Right cardiac atrium (tissue), 1 donor: ENCODE measurements around a stretch of chr15.

- PRO-cap, result no peak
Measured at GRCh38 chr15:101488318-101489000, 1.0 kb downstream of the PCSK6 start.

DNA sequence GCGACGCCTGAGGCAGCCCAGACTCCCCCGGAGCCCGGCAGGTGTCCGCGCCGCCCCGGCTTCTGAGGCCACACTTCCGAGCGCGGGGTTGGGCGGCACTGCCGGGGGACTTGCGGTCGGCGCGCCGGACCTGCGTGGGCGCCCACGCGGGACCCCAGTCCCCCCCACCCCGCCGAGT lies 617 bp downstream of the PCSK6 start:
- PRO-cap, result unidirectional peak, minus-strand start at position 60 of the sequence

DNA sequence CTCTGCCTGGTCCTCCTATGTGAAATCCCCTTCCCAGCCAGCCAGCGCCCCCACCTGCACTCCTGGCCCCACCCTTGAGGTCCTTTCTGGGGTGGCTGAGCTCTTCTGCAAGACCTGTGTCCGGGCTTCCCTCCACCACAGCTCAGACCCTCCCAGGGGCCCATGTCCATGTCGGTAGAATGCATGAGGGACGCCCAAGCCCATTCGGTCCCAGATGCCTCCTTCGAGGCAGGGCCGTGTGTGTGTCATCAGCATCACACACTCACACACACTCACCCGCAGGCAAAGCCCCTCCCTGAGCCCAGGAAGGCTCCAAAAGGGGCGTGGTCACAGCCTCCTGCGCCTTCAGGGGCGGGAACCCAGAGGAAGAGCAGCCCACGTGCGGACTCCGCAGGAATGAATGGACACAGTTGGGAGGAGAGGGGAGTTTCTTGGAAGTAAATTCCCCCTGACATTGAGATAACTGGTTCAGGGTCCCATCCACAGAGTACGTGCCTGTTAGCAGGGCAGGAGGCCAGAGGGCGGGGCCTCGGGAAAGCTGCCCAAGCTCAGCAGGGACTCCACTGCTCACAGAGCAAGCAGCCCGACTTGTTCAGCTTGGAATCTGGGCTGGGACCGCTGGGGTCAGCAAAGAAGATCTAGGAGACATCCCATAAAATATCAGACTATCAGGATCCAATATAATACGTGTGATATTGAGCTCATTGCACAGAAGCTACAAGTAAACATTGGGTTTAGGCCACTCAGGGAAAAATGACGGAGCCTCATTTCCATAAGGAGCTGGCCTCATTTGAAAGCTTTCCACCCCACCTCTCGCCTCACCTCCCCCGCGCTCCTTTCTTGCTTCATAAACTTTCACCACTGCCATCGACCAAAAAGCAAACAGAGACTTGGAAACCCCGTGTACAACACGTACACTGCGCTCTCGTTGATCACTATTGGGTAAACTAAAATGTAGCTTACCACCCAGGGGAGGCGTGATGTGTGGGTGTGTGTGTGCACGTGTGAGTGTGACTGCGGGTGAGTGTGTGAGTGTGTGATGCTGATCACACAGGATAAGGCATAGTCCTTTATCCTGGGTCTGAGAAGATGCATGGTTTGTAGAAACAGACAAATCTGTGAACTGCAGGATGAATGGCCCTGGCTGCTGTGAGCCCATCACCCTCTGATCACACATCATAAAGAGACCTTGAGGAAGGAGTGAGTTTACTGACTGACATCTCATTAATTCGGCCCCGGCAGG lies 36.0 kb downstream of the TM2D3 start:
- PRO-cap, result no peak

DNA sequence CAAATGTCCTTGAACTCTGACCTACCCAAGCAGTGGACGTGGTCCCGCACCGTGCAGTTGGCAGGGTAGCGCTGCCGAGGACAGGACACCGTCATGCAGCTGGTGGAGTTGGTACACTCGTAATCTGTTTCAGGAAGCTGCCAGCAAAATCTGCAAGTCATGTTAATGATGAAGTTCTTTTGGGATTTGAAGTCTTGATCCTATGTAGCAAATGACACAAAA lies 5.6 kb downstream of the TM2D3 start:
- PRO-cap, result no peak

- PRO-cap, result no peak
Measured at GRCh38 chr15:101657925-101658425, 5.8 kb upstream of the TM2D3 start.